Helper T cell (primary cell): ENCODE measurements around a stretch of chr9.

DNA sequence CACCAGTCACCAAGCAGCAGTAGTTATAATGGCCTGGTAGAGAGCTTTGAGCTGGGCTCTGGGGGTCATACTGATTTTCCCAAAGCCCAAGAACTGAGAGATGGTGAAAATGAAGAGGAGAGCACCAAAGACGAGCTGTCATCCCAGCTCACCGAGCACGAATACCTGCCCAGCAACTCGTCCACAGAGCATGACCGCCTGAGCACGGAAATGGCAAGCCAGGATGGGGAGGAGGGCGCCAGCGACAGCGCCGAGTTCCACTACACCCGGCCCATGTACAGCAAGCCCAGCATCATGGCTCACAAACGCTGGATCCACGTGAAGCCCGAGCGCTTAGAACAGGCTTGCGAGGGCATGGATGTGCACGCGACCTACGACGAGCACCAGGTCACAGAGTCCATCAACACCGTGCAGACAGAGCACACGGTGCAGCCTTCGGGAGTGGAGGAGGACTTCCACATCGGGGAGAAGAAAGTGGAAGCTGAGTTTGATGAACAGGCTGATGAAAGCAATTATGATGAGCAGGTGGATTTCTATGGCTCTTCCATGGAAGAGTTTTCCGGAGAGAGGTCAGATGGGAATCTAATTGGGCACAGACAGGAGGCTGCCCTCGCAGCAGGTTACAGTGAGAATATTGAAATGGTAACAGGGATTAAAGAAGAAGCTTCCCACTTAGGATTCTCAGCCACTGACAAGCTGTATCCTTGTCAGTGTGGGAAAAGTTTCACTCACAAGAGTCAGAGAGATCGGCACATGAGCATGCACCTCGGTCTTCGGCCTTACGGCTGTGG is 27.3 kb upstream of the ZBTB34 start:
- PRO-cap, 2 experiments, result no peak in any of the 2 experiments

DNA sequence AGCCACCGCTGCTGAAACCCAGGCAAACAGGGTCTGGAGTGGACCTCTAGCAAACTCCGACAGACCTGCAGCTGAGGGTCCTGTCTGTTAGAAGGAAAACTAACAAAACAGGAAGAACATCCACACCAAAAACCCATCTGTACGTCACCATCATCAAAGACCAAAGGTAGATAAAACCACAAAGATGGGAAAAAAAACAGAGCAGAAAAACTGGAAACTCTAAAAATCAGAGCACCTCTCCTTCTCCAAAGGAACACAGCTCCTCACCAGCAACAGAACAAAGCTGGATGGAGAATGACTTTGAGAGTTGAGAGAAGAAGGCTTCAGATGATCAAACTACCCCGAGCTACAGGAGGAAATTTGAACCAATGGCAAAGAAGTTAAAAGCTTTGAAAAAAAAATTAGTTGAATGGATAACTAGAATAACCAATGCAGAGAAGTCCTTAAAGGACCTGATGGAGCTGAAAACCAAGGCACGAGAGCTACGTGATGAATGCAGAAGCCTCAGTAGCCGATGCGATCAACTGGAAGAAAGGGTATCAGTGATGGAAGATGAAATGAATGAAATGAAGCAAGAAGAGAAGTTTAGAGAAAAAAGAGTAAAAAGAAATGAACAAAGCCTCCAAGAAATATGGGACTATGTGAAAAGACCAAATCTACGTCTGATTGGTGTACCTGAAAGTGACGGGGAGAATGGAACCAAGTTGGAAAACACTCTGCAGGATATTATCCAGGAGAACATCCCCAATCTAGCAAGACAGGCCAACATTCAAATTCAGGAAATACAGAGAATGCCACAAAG is 79.5 kb downstream of the RALGPS1 start:
- PRO-cap, 2 experiments, result no peak in any of the 2 experiments

GRCh38 chr9:127121222-127121882 is 1.1 kb downstream of the ANGPTL2 start:
- PRO-cap, 2 experiments, result no peak in any of the 2 experiments

- PRO-cap, 2 experiments, result no peak in any of the 2 experiments
Observed at GRCh38 chr9:127123329-127124016, 1.0 kb upstream of the ANGPTL2 start.

DNA sequence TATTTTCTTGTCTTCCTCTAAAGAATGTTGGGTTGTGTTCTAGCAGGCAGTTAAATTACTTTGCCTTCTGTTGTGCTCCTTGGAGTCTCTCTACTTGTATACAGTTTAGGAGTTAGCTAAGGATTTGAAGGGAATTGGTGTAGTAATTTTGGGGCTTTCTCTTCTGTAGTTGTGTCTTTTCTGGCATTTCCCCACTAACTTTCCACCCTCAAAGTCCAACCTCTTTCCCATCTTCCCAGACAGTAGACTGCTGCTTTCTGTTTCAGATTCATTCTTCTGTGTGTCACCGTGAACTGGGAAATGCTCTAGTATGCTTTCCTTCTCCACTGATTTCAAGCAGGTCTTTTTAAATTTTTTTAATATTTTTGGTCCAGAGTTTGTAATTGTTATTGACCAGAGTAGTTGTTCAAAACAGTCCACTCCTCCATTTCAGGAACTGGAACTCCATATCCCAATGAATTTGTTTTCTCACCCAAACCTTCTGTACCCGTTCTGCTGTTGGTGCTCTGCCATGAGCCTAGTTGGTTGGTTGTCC is 4.6 kb upstream of the ANGPTL2 start:
- PRO-cap, 2 experiments, result no peak in any of the 2 experiments

GRCh38 chr9:127128223-127129265 is 6.1 kb upstream of the ANGPTL2 start:
- PRO-cap, 2 experiments, result no peak in any of the 2 experiments

DNA sequence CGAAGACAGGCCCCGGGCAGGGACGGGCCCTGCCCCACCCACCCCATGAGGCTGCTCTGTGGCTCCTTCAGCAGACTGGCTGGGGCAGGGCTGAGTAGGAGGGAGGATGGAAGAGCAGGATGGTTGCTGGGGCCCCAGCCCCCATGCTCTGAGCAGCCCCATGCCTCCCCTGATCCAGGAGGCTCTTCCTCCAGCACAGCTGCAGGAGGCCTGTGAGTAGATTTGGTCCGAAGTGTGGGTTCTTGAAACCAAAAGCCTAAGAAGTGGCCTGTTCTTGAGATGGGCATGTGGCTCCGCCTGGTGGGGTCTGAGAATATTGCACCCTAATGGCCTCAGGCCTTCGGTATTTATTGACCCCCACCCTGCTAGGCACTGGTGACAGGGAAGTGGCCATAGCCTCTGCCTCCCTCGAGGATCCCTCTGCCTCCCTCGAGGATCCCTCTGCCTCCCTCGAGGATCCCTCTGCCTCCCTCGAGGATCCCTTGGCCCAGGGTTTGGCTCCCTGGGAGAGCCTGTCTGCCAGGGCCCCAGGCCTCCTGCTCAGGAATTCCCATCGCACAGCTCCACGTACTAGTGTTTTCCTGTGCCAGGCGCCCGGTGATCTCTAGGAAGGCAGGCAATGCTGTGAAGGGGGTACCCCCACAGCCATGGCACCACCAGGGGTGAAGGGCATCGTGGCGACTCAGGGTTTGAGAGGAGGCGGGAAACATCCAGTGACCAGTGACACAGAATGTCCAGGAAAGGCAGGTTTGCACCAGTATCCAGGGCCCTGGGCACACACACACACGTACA is 65.3 kb upstream of the GARNL3 start:
- PRO-cap, 2 experiments, result no peak in any of the 2 experiments

GRCh38 chr9:127224093-127224751 is 40.4 kb upstream of the GARNL3 start:
- PRO-cap, 2 experiments, result peak in 2 of 2 experiments; most common plus-strand start chr9:127224471 (in 1)

DNA sequence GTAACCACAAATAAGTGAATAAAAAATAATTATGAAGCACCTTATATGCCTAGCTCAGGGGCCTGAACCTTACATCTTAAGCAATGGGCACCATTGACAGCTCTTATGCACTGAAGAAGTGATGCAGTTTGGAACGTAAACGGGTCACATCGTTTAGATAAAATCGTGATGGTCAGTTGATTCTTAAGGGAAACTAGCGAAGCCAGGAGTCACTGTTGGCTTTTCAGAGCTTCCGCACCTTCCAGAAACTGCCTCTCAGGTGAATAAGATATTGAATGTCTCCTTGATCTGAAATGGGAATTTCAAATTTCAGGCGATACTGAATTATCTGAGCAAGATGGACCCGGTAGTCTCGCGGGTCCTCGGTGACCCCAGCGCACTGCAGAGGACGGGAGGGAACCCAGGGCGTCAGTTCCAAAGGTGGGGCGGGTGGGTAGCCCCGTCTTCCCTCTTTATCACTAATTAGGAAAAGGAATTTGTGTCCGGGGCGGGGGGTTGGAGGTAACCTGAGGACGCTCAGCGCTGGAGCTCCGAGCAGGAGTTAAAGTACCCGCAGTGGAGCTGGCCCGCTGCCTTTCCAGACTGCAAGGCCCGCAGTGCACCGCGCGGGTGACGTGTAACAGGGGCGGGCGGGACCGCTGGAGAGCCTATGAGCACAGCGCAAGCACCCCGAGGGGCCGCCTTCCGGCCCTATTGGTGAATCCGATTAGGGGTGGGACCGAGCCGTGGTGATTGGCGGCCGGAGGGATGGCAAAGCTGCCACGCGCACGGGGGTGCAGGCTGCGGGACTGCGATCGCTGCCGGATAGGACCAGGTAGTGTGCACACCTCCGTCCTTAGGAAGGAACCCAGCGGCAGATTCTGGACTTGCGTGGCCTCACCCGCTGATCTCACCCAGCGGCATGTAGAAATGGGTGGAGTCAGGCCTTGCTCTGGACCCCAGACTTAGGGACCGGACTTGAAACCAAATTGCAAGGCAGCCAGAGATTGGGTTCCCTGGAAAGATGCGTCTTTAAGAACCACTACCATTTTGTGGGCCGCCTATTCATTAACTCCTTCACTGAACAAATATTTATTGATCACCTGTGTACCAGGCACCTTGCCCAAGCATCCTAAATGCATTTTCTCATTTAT is 19.6 kb upstream of the GARNL3 start:
- PRO-cap, 2 experiments, result peak in 2 of 2 experiments; most common plus-strand start position 753 of the sequence (in 1); most common minus-strand start position 584 of the sequence (in 2)

DNA sequence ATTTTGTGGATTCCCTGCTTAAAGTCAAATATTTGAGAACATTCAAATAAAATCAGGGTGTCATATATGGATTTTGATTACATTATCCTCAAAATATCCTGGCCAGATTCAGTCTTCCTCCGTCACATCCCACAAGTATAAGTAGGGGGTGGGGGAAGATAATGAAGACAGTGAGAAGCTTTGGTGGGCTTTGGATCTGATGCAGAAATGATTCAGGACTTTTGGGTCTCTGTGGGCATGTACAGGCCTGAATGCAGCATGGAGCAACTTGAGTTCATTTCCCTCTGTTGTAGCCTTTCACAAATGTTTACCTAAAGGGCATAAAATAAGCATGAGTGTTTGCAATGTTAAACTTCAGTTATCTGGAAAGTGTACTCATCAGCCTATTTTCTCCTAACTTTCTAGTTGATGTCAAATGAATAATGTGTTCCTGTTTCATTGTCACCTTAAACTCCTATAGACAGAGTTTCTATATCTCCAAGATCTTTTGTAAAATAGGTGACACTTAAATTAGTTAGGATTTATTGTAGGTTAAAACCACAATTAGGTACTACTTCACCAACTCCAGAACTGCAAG is 39.2 kb downstream of the GARNL3 start:
- PRO-cap, 2 experiments, result no peak in any of the 2 experiments

DNA sequence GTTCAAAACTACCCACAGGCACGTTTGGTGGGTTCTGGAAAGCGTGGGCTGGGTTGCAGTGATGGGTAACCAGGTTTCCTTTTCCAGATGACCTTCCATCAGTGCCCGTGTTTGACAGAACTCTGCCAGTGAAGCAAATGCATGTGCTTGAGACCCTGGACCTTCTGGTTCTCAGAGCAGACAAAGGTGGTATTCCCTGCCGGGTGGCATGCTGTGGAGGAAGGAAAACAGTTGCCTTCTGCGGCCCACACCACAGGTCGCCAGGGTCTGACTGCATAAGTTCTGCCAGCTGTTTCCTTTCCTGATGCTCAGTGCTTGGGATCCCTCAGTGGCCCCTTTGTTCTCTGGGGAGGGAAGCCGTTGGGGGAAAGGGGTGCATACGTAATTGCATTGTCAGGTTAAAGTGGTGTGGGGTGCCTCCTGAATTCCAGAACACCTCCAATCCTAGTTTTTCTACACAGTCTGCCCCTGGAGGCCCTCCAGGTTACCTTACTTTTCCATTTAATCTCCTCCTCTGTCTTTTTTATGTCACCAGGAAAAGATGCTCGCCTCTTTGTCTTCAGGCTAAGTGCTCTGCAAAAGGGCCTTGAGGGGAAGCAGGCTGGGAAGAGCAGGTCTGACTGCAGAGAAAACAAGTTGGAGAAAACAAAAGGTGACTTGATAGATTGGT is 43.1 kb upstream of the SLC2A8 start:
- PRO-cap, 2 experiments, result no peak in any of the 2 experiments

GRCh38 chr9:127448538-127448881 is 2.7 kb downstream of the RPL12 start:
- PRO-cap, 2 experiments, result no peak in any of the 2 experiments

- PRO-cap, 2 experiments, result no peak in any of the 2 experiments
Observed at GRCh38 chr9:127556007-127556612, 12.8 kb downstream of the NIBAN2 start.

- PRO-cap, 2 experiments, result peak in 1 of 2 experiments; most common minus-strand start chr9:127608499 (in 1)
Observed at GRCh38 chr9:127607953-127609022, 3.8 kb upstream of the STXBP1 start.

- PRO-cap, 2 experiments, result no peak in any of the 2 experiments
Observed at GRCh38 chr9:127633908-127634402, 21.9 kb downstream of the STXBP1 start.

DNA sequence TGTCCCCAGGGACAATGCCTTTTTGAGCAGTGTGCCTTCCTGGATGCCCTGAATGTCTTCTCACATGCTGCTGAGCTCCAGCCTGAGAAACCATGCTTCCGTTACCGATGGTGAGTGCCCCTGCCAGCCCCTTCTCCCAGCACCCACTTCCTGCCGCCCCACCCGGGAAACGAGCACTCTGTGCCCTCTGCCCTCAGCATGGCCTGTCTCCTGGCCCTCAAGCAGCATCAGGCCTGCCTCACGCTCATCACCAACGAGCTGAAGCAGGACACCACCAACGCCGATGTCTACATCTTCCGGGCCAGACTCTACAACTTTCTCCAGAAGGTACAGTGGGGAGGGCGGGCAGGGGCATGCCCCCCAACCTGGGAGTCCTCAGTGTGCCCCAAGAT is 4.2 kb downstream of the TTC16 start:
- PRO-cap, 2 experiments, result no peak in any of the 2 experiments

- PRO-cap, 2 experiments, result no peak in any of the 2 experiments
Observed at GRCh38 chr9:127755764-127756211, 20.7 kb upstream of the TOR2A start.

DNA sequence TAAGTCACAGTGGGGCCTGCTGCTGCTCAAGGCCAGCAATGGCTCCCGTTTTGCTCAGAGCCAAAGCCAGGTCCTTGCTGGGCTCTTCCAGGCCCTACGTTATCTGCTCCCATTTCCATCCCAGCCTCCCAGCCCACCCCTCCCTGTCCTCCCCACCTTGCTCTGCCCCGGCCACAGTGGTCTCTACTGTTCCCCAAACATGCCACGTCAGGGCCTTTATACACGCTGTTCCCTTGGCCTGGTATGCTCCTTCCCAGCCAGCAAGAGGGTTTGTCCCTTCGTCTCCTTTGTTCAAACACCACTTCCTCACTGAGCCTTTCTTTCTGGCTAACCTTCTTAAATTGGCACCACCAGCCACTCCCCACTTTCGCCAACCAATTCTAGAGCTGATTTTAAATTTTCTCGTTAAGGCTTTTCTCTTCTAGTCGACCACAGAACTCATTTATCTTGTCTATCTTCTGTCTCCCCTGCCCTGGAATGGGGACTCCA is 9.8 kb downstream of the SH2D3C start:
- PRO-cap, 2 experiments, result peak in 2 of 2 experiments; most common minus-strand start position 311 of the sequence (in 2)

- PRO-cap, 2 experiments, result no peak in any of the 2 experiments
Observed at GRCh38 chr9:127792866-127793923, 7.4 kb downstream of the CDK9 start.

- PRO-cap, 2 experiments, result no peak in any of the 2 experiments
Observed at GRCh38 chr9:127814831-127815907, 12.5 kb downstream of the FPGS start.